LUHMES (cell line): ENCODE measurements around a stretch of chr21.

DNA sequence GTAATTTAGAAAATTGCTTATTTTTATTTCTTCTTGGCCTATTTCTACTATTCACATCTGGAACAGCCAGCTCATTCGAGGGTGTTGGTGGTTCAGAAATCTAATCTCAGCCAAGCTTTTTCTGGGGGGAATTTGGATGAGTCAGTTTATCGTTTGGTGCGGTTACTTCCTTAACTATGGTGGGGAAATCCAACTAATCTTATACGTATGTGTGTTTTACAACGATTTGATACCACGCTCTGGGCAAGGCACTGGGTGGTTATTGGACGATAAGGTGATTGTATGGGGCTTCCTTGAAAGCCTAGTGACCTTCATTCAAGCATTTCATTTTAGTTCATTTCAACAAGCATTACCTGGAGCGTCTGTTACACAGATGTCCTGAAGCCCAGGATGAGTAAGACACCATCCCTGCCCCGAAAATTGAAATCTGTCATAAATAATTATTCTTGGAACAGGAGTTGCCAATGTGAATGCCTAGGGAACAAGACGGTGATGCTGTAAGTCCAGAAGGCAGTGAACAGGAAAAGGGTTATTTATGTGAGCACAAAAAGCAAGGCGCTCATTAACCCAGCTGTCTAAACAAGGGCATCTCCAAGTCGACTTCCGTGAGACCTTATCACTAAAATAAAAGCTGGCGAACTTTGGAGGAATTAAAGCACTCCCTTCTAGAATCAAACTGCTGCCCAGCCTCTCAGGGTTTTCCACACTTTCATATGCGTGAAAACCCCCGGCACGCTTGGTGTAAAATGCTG, 52.2 kb upstream of the TMPRSS2 start:
- PRO-cap: no peak

GRCh38 chr21:41564858-41565369, 57.0 kb upstream of the TMPRSS2 start:
- PRO-cap: no peak

DNA sequence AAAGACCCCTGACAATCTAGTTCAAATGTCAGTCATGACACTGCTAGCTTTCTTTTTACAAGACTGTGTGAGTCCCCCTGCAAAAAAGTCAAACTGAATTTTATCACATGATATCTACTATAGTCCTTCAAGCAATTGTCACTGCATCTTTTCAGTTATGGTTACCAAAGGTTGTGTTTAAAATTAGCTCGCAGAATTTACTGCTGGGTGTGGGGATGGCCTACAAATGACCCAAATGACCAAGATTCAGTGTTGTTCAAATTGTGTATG, 57.3 kb upstream of the TMPRSS2 start:
- PRO-cap: no peak

DNA sequence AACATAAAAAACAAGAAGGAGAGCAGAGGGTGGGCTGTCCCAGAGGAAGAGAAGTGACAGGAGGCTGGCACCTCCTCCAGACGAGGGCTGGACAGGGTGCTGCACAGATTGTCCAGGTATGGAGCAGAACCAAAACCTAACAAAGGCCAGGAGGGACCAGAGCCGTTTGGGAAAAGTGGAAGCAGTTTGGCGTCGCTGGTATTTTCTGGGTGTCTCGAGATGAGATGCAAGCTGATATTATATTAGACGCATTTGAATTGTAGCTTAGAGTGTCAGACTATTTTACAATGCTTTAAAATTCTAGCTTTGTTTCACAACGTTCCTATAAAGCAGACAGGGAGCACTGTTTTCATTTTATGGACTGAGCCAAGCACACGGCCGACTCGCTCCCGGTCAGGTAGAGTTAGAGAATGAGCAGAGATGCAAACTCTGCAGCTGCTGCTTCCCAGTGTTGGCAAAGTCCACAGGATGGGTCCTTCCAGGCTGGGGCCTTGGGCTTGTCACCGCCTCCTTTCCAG, 60.7 kb upstream of the TMPRSS2 start:
- PRO-cap: no peak

DNA sequence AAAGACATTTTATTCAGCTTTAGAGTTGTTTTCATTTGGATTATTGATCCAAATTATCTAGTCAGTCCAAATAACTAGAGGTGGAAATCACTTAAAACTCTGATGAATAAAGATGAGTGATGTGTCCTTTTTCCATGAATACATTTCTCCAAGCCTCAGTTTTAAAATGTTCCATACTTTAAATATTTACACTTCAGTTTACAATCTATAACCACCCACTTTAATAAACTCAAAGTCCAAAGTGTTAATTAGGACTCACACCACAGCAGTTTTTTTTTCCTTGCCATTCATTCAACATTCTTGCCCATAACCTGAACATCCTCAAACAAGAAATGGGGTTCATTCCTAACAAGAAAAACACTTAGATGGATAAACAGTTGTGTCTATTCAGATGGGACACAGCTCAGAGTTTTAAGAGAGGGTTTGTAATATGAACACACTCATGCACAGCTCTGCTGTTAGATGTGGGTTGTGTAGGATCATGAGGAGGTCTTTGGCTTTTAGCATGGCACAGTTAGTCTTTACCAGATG, 71.2 kb upstream of the TMPRSS2 start:
- PRO-cap: no peak

DNA sequence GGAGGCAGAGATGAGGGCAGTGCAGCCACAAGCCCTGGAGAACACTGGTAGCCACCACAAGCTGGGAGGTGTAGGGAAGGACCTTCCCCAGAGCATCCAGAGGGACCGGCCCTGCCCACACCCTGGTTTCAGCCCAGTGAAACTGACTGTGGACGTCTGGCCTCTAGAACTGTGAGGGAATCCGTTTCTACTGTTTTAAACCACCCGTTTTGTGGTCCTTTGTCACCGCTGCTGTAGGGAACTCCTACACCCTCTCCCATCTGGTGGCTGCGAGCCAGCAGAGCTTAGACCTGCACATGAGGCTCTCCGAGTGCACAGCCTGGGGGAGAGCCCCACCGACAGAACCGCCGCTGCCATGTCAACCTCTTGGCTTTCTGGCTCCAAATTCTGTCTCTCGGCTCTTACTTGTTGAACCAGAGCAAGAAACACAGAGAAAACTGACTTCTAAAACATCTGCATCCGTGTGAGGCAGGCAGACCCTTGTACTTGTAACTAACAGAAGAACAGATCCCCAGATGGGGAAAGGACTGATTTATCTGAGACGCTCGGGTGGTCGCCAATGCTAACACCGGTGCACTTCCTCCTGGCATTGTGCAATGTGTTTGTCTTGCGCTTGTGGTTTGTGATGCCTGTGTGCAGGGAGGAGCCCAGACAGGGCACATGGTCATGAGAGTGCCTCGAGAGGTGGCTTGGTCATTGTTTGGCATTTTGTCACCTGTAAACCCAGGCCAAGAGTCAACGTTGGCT, 90.9 kb upstream of the TMPRSS2 start:
- PRO-cap: no peak

DNA sequence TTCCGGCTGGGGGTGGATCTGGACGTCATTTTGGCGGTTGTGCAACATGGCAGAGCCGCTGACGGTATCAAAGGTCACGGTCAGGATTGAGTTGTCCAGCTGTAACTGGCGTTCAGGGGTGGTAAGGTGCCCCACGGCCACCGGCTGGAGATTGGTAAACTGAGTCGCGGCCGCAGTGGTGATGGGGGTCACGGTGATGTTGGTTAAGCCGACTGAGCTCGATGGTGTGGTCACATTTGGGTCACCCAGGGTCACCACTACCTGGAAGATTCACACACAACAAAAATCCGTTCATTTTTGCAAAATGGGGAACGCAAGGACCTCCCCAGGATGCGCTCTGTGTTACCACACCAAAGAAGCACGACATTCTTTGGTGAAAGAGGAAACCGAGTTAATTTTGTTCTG, 34.6 kb upstream of the RIPK4 start:
- PRO-cap: no peak

DNA sequence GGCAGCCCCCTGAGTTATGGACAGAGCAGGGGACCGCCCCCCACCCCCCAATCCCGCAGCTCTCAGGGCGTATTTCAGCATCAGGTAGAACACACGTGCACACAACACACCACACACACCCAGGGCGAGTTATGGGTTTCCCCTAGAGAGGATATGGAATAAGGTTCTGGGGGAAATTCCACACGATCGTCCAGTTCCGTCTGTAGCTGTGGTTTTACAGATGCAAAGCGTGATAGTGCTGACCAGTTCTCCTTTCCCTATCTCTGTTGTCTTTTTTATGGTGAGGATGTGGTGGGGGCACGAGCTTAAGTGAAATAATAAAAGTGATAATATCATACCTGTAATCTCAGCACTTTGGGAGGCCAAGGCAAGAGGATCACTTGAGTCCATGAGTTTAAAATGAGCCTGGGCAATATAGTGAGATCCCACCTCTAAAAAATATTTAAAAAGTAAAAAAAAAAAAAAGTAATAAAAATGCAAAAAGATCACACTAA, 25.1 kb downstream of the C2CD2 start:
- PRO-cap: no peak

GRCh38 chr21:41952710-41953270, 1.0 kb downstream of the C2CD2 start:
- PRO-cap: no peak

DNA sequence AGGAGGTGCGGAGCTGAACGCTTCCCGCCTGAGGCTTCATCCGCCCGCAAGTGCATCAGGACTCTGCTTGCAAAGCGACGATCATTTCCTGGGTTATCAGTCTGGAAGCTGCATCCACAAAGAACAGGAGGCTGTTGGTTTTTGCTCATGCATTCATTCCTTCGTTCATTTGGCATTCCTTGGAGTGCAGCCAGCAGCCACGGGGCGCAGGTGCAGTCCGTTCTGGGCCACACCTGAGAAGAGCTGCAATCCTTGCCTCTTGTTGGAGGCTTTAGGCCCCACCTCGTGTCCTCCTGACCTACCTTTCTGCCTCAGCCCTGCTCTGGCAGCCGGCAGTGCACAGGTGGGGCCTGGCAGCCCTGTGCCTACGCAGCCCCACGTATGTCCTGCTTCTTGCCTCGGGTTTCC, 19.6 kb upstream of the C2CD2 start:
- PRO-cap: no peak

- PRO-cap: no peak
Observed at GRCh38 chr21:42008956-42009795, 984 bp downstream of the ZBTB21 start.

DNA sequence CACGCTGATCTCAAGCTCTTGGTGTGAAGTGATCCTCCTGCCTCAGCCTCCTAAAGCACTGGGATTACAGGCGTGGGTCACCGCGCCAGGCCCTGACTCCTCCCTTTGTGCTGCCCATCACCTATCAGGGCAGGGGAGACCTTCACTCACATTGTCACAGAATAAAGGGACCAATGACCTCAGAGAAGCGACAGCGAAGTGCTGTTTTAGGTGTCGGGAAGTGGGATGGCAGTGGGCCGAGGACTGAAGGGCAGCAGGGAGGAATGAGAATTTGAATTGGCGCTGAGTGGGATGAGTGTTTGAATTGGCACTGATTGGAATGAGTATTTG, 12.6 kb upstream of the UMODL1 start:
- PRO-cap: no peak

GRCh38 chr21:42063046-42063502, 8.0 kb upstream of the UMODL1 start:
- PRO-cap: no peak

GRCh38 chr21:42063508-42064623, 7.3 kb upstream of the UMODL1 start:
- PRO-cap: no peak

DNA sequence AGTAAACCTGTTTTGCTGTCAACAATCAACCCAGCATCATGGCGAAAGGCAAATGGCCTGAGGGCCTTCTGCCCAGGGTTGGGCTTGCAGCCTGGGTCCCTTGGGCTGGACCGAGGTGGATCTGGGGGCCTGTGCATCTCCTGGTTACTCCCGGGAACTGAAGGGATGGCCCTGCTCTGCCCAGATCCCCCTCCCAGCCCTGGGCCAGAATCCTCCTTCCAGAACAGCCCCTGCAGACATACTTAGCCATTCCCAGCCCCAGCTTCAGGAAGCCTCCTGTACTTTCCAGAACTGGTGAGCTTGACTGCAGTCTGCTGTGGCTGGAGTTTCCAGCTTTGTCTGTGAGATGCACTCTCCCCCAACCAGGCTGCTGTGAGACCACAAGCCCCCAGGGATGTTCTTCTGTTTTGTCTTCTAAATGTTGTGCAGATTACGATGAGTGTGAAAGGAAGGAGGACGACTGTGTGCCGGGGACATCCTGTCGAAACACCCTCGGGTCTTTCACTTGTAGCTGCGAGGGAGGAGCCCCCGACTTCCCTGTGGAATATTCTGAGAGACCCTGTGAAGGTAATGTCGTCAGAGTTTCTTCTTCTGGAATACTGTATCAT, 49.6 kb downstream of the UMODL1 start:
- PRO-cap: no peak

- PRO-cap: no peak
Observed at GRCh38 chr21:42191981-42192439, 26.9 kb upstream of the ABCG1 start.

DNA sequence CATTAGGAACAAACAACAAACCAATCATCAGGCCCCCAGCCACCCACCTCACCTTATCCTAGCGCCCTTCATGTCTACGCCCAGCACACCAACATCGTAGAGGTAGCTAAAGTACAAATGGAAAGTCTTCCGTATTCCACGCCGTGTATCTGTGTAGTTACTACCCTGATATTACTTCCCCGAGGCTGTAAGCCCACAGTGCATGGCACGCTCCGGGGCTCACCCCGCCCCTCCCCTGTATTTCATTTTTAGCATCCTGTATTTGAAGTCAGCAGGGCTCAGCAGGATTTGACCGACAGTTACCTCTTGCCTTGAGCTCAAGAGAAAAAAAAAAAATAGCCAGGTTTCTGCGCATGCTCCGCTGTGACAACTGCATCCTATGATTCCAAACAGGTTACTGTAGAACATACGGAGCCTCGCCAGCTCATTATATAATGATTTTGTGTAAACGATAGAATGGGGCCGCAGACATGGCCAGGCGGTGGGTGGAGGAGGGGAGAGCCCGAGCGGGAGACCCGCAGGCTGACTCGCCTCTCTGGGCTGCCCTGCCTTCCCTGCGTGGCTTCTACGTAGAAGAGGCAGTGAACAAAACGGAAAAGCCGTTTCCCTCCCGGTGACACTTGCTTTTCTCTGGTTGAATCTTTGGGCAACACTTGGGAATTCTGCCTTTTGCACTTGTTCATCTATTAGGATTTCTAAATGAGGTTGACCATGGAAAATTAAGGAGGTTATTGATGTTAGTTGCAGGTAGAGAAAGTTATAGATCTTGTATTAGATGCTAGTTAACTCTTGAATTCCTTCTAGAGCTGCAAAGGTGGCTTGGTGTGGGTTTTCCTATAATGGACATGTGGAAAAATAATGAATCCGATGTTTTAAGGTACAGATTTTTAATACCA, 1.4 kb downstream of the ABCG1 start:
- PRO-cap: bidirectional peak, plus-strand start at position 364 of the sequence, minus-strand start at position 189 of the sequence; bidirectional peak, plus-strand start at position 464 of the sequence, minus-strand start at position 401 of the sequence

DNA sequence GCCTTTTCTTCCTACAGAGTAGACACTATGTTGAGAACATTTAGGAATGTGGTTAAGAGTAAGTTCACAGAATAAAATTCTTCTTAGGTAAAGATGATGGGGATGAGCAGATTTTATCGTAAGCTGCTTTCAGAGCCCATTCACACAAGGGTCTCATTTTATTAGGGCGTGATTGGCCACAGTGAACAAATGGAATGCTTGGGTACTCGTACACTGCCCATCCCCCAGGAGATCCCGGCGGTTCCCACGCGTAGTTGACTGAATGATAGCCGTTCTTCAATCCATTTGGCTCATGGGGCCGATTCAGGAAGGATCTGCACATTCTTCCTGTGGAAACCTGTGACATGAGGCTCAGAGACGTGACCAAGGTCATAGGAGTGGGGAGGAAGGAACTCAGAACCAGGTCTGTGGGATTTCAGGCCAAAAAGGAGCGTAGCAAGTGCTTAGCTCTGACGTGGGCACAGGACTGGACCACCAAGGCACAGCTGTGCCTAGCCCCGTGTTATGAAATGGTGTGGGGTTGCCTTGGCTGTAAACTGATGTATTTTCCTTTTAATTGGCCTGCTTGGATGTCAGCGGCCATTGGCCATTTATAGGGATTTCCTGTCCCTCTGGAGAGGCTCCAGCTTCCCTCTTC, 11.7 kb downstream of the ABCG1 start:
- PRO-cap: no peak

DNA sequence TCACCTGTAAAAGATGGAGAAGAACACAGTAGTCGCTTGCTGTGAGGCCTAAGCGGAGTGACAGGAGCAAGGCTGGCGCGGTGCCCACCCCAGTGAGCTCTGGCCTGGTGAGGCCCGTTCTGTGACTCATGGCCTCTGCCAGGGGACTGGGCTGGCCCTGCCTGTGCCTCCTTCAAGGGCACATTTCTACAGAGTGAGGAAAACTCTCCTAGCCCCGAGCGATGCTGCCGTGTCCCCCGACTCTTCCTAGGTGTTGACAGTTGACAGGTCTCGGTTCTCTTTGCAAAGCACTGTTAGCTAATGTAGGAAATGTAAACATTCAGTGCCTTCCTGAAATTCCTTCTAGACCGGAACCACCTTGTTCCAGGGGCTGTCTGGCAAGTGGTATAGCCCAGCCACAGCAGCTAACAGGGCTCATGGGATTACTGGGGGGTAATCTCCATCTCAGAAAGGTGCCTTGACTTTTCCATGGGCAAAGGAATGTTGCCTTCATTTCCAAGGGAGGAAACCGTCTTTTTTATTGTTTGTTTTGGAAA, 43.9 kb downstream of the ABCG1 start:
- PRO-cap: no peak

- PRO-cap: no peak
Observed at GRCh38 chr21:42283072-42283620, 32.1 kb downstream of the TFF3 start.